Peyer's patch (tissue), 4 donors: ENCODE data around the genes MOV10L1 and PANX2.

GRCh38 chr22:49209670-49210231 lies 617.9 kb downstream of the BRD1 start:
- PRO-cap: no peak
- RAMPAGE, long total RNA, 4 experiments: no peak in any of the 4 experiments

DNA sequence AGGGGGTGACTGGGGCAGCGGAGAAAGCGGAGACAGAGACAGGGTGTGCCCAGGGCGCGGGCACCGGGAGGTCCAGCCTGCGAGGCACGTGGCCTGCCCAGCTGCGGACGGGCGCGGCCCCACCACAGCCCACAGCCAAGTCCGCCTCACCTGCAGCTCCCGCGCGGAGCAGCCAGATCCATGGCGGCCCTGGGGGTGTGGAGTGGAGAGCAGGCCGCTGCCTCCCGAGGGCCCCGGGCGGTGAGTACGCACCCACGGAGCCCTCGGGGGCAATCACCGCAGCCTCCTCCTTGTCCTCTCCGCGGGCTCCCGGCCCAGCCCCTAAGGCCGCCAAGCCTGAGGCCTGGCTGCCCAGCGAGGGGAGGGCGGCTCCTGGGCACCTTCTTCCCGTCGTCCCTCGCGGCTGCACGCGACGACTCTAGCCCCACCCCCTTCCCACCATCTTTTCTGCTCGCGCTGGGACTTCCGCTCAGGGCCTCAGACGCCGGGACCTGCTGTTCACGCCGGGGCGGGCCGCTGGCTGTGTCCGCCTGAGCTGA lies 286.4 kb downstream of the BRD1 start:
- PRO-cap: no peak
- RAMPAGE, long total RNA, 4 experiments: no peak in any of the 4 experiments

- PRO-cap: no peak
- RAMPAGE, long total RNA, 4 experiments: start-site peak on the minus strand in 1 of 4 experiments, at chr22:49563194-49563217 at its widest, 10 reads per replicate
Measured at GRCh38 chr22:49562825-49563403, 264.8 kb downstream of the BRD1 start.

GRCh38 chr22:49605472-49605719 lies 222.3 kb downstream of the BRD1 start:
- PRO-cap: no peak
- RAMPAGE, long total RNA, 4 experiments: start-site peak on the minus strand in 1 of 4 experiments, at chr22:49605566-49605638 at its widest, 17 reads per replicate

- PRO-cap: bidirectional peak, plus-strand start at chr22:49657655, minus-strand start at chr22:49657309; unidirectional peak, minus-strand start at chr22:49657892
- RAMPAGE, long total RNA, 4 experiments: start-site peak on the minus strand in 3 of 4 experiments, at chr22:49657299-49657516 at its widest, 8 to 18 reads per replicate
Measured at GRCh38 chr22:49657253-49658229, 170.1 kb downstream of the BRD1 start.

DNA sequence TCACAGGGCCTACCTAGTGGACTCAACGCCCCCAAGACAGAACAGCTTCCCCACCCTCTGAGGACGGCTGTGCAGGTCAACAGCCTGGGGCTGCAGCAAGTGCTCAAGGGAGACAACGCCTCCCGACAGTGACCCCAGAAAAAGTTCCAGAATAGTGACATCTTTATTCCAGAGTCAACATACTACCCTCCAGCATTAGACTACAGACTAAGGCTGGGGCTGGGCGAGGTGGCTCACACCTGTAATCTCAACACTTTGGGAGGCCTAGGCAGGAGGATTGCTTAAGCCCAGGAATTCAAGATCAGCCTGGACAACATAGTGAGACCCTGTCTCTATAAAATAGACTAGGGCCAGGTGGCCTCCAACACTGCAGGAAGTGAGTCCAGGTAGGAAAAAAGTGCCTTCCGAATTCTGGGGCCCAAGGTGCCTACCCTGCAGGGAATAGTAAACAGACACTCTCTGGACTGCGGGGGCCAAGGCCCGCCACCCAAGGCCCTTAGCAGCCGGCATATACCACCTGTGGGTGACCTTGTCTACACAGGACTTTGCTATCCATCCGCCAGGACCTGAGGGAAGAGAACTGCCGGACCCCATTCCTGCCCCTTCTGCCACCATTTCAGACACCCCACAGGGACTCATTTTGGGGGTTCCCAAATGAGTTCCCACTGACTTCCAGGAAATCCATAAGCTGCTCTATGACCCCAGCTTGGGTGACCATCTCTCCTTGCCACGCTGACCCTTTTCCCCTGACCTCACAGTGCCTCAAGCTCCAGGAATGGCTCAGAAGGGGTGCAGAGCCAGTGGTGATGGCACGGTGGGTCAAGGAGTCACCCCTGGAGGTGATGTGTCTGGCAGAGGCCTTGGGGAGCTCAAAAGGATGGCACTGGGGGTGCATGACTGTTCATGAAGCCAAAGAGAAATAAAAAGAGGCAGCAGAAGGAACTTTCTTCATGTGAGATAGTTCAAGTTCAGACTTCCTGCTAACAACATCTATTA lies 11.0 kb downstream of the BRD1 start:
- PRO-cap: no peak
- RAMPAGE, long total RNA, 4 experiments: no peak in any of the 4 experiments

DNA sequence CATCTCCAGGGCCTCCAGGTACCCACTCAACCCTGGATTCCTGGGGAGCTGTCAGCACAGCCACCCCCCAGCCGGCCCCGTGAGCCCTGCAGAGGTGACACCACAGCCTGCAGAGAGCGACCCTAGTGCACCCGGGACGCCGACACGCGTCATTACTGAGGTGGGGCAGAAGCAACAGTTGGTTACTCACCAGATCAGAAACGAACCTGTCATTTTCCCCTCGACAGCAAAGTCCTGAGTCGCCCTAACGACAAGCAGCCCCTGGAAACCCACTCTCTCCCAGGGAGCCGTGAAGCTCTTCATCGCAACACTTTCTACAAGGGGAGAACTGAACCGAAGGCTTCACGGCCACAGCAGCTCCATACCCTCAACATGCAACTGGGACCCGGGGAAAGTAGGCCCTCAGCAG lies 1.7 kb downstream of the BRD1 start:
- PRO-cap: bidirectional peak, plus-strand start at position 212 of the sequence, minus-strand start at position 88 of the sequence
- RAMPAGE, long total RNA, 4 experiments: no peak in any of the 4 experiments

DNA sequence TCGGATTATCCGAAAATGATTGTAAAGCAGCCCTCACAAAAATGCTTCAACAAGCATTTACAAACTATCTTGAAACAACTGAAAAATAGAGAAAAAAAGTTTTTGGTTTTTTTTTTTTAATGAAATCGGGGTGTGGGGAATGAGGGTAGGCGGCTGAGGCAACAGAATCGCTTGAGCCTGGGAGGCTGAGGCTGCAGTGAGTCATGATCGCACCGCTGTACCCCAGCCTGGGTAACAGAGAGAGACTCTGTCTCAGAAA lies 11.6 kb upstream of the BRD1 start:
- PRO-cap: no peak
- RAMPAGE, long total RNA, 4 experiments: no peak in any of the 4 experiments

DNA sequence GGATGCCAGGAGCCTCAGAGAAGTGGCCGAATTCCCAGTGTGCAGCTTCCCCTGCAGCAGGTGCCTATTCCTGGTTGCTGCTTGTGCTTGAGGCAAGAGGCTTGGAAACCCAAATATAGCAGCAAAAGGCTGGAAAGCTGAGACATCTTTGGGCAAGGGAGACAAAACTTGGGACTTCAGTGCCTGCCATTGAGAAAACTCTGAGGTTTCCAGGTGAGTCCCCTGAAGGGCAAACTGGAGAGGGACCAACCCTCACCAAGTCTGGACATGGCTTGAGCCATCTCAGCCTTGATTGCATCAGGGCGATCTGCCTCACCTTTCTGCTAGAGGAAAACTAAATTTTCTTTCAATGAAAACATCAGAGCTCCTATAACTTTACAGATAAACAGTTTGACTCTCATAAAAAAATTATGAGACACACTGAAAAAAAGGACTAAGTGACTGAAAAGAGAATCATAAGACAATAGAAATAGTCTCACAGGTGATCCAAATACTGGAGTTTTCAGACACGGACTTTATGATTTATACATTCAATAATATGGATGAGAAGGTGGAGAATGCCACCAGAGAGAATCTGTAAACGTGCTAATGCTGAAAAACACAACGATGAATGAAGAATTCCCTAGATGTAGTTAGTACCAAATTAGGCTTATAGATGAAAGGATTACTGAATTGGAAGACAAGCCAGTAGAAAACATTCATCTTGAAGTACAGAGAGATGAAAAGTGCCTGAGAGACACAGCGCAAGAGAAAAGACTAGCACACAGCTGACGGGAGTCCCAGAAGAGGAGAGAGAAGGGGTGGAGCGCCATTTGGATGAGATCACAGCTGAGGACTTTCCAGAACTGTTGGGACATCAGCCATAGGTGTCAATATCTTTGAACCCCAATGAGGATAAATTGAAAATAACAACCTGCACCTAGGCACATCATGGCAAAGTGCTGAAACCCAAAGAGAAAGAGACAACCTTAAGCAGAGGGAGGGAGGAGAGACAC lies 25.5 kb downstream of the ALG12 start:
- PRO-cap: no peak
- RAMPAGE, long total RNA, 4 experiments: start-site peak on the plus strand in 1 of 4 experiments, centred at position 657 of the sequence, 6 reads per replicate

GRCh38 chr22:49945672-49945896 lies 15.0 kb upstream of the PIM3 start:
- PRO-cap: no peak
- RAMPAGE, long total RNA, 4 experiments: no peak in any of the 4 experiments

GRCh38 chr22:49952036-49952859 lies 8.3 kb upstream of the PIM3 start:
- PRO-cap: bidirectional peak, plus-strand start at chr22:49952554, minus-strand start at chr22:49952437
- RAMPAGE, long total RNA, 4 experiments: no peak in any of the 4 experiments

- PRO-cap: bidirectional peak, plus-strand start at chr22:49962600, minus-strand start at chr22:49962420
- RAMPAGE, long total RNA, 4 experiments: start-site peak on the plus strand in 1 of 4 experiments, at chr22:49962736-49962786 at its widest, 74 reads per replicate
Measured at GRCh38 chr22:49961931-49962903, 1.6 kb downstream of the PIM3 start.

GRCh38 chr22:50016813-50017409 lies 4.3 kb upstream of the IL17REL start:
- PRO-cap: no peak
- RAMPAGE, long total RNA, 4 experiments: no peak in any of the 4 experiments

DNA sequence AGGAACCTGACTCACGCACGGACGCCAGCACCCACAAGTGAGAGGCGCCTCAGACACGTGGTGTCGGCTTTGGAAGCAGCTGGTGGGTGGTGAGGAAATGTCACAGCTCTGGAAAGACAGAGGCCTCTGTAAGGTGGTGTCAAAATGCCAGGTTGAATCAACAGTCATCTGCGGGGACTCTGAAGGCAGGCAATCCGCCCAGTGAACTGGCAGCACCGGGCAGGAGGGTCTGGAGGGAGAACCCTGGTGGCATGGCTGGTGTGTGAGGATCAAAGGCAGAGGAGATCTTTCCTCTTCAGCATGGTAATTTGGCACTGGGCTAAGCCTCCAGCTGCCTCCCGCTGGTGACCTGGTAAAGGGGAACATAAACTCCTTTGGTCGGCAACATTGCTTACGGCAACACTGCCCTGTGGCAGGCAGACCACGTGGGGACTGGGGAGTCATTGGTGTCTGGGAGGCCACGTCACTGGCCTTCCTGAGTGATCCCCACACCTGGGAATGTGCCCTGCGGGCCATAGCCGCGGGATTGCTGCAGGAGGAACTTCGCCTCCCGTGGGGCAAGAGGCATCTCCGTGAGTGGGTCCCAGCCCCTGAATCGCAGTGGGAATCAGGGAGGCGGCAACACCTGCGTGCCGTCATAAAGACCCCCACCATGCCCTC lies 15.5 kb upstream of the IL17REL start:
- PRO-cap: no peak
- RAMPAGE, long total RNA, 4 experiments: no peak in any of the 4 experiments

GRCh38 chr22:50059053-50059788 lies 26.0 kb downstream of the MLC1 start:
- PRO-cap: no peak
- RAMPAGE, long total RNA, 4 experiments: no peak in any of the 4 experiments

DNA sequence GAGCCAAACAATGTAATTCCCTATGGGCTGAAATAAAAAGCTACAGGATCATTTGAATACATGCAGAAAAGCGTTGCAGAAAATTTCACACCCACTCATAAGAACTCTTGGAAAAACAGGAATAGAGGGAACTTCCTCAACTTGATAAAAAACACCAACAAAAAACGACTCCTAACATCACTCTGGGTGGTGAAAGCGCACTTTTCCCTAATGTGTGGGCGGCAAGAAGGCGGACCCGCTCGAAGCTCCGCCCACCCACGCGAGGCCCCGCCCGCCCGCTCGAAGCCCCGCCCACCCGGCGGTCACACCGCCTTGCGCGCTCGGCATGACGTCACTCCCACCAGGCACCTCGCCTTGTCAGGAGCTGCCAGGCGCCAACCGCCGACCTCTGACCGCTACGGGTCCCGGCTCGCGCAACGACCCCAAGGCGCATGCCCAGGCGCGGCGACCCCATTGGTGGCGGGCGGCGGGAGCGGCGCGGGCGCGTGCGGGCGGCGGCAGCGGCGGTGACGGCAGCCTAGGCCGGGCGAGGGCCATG lies at the start of gene MOV10L1:
Gene MOV10L1 (plus strand): TSS at position 453 of the 538 bp plus-strand sequence.
- PRO-cap: no peak
- RAMPAGE, long total RNA, 4 experiments: no peak in any of the 4 experiments

GRCh38 chr22:50170420-50171025 lies at the start of gene PANX2:
Gene PANX2 (plus strand): TSS chr22:50170731.
- PRO-cap: no peak
- RAMPAGE, long total RNA, 4 experiments: no peak in any of the 4 experiments

DNA sequence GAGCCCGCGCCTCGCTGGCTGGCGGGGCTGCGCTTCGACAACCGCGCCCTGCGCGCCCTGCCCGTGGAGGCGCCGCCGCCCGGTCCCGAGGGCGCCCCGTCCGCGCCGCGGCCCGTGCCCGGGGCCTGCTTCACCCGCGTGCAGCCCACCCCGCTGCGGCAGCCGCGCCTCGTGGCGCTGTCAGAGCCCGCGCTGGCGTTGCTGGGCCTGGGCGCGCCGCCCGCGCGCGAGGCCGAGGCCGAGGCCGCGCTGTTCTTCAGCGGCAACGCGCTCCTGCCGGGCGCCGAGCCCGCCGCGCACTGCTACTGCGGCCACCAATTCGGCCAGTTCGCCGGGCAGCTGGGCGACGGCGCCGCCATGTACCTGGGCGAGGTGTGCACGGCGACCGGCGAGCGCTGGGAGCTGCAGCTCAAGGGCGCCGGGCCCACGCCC lies 356 bp downstream of the SELENOO start:
- PRO-cap: no peak
- RAMPAGE, long total RNA, 4 experiments: no peak in any of the 4 experiments

DNA sequence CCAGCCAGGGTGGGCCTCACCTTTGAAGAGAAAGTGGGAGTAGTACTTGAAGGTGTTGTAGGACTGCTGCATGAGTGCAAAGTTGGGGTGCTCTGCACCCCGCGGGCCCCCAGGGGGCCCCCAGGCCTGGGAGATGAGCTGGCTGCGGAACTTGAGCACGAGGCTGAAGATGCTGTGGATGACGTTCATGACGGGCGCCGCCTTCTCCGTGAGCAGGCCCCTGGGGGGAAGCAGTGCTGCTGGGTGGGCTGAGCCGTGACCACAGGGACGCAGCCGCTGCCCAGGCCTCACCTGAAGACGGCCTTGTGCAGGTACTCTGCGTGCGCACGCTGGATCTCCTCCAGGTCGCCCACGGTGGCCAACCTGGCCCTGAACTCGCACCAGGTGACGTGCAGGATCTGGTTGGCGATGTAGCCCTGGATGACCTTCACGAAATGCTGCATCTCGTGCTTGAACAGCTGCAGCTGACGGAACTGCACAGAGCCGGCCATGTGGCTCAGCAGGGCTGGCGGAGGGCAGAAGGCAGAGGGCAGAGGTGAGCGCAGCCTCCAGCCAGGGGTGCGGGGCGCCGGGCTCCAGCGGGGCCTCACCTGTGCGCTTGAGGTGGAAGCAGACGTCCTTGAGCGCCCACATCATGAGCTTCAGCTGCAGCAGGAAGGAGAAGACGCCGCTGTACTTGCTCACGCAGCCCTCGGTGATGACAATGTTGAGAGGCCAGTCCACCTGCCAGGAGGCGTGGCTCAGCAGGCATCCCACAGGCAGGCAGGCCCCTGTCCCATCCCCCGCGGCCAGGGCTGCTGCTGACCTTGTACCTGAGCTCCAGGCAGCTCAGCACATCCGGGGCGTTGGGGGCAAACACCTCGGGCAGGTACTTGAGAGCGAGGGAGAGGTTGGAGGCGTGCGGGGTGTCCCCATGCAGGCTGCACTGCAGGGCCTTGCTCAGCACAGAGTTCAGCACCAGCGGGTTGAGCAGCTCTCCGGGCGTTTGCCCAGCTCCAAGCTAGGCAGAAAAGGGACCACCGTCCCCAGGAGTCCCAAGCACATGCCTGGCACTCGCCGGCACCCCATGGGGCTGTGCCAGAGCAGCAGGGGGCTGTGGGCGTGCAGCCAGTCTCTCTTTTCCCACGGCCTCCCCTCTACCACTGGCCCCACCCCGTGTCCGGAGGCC lies 17.5 kb downstream of the SELENOO start:
- PRO-cap: no peak
- RAMPAGE, long total RNA, 4 experiments: no peak in any of the 4 experiments

DNA sequence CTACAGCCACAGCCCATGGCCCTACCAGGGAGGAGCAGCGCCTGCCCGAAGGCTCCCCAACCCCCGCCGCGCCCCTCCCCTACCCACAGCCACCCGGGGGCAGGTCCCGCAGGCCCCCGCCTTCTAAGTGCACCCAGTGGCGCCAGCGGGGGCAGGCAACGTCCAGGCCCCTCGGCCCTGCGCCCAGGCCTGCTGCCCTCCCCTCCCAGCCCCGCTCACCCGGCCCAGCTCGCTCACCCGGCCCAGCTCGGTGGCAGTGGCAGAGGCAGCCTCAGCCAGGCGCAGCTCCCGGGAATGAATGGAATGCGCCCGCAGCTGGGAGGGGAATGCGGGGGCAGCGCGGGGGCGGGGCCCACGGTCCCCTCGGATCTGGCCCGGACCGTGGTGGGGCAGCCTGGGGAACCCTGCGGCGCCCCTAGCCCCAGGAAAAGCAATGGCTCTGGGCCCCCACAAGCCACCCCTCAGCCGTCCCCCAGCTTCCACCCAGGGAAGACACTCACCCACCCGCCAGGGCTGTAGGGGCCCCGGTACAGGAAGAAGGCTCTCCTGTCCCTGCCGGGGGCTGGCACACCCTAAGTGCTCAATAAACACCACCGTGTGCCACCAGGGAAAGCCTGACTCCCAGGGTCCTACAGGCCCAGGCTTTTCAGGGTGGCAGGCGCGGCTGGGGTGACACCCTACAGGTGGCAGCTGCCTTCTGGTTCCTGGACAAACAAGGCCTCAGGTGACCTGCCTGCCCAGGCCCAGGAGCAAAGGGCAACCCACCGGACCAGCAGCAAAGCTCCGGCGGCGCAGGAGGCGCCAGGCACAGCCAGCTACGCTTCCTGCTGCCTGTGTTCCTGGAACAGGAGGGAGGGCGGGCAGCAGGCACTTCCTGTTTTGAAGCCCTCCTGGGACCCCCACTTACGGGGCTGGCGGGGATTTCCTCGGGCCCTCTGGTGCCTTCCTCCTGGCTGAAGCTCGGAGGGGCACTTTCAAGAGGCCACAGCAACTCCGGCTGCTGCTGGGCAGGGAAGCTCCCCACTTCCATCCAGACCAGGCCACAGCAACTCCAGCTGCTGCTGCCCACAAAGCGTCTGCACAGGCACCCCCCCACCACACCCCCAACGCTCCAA lies 13.8 kb downstream of the PLXNB2 start:
- PRO-cap: bidirectional peak, plus-strand start at position 778 of the sequence, minus-strand start at position 699 of the sequence
- RAMPAGE, long total RNA, 4 experiments: no peak in any of the 4 experiments